Sternocleidomastoid (tissue), 1 donor: ENCODE data around the gene INSIG2.

DNA sequence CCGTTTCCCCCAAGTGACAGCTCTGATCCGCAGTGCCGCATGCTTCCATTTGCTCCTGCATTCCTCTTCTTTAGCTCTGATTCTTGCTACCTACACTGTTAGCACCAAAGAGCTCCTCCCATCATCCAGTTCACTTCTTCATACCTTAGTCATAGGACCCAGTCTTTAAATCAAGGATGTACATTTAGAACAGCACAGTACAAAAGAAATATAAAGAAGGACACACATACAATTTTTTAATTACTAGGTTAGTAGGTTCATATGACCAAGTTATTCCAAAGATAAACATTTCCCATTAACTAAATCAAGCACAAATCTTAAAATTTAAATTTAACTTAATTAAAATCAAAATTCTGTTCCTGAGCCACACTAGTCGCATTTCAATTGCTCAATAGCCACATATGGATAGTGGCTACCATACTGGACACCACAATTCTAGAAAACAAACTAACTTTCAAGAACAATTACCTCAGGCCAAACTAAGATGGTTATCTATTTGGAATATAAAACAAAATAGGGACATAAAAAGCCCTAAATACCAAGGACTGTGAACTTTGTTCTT lies 32.4 kb downstream of the CCDC93 start:
- PRO-cap = no peak

- PRO-cap = no peak
These were observed 622 bp downstream of the CCDC93 start for GRCh38 chr2:118013171-118013724.

DNA sequence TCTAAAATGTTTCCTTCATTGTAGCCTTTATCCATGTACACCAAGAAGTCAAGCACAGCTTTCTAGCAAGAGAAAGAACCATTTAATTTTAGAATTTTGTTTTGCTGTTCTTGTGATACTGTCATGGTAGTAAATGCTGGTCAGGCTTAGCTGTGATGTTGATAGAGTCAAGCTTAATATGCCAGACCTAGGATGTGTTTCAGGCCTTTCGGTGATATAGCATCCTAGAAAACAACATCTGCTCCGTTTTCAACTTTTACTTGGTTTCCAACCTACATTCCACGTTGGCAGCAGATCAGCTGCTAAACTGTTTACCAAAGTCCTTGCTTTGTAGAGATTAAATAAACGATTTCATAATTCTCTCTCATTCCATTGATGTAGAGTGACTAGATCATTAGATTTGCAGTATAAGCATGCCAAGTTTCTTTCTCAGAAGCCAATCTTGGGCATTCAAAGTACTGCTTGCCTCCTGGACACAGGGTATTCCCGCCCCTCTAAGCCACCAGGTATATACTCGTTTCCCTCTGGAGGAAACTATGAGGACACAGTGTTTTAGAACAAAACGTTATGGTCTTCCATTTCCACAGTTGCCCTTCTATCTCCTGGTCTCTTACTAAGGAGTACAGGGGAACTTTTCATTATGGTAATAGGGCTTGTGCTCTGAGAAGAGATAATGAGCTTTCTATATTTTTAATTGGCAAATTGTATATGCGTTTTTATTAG lies 10.6 kb upstream of the INSIG2 start:
- PRO-cap = no peak

DNA sequence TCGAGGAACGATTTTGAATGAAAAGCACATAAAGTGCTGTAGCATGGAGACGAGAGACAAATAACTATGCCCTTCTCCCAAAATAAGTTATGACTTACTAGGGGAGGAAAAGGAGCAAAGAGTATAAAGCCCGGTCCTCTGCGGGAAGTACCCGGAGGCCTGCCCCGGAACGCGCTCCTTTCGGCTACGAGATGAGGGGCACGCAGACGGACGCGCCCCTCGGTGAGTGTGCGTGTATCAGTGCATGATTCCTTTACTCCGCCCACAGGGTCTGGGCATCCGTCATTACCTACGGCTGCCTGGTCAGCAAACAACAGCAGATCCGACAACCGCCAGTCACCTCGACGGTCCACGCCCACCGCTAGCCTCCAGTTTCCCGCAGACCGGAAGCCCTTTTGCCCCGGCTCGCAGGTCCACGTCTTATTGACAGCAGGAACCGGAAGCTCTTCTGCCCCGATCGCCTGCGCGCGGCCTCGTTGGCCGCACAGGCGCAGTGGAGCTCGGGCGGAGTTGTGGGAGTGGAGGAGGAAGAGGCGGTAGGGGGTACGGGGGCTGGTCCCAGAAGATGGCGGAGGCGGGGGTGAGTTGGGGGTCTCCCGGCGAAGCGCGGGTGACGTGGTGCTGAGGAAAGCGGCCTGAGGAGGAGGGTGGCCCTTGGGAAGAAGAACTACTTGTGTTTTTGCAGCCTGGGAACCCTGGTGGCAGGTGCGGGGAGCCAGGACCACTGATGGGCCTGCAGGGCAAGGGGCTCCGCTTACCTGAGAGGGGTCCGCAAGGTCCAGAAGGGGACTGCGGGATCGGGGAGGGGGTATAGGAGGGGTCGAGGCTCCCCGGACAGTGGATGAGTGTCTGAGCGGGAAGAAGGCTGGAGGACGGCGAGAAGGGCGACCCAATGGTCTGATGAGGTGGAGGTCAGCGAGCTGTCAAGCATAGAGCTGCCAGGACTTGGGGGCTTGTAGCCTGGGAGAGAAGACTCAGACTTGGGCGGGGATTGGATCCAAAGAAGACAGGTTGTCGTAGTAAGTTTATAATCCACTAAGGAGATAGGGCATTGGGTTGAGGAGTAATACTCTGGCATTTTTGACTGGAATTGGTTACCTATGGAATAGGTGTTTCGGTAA lies at the start of gene INSIG2:
Gene INSIG2, plus strand, starts transcription at position 510 of the 1,121 bp plus-strand sequence.
- PRO-cap = bidirectional peak, plus-strand start at position 513 of the sequence, minus-strand start at position 397 of the sequence

GRCh38 chr2:118842741-118843667 lies 4.4 kb downstream of the EN1 start:
- PRO-cap = no peak

DNA sequence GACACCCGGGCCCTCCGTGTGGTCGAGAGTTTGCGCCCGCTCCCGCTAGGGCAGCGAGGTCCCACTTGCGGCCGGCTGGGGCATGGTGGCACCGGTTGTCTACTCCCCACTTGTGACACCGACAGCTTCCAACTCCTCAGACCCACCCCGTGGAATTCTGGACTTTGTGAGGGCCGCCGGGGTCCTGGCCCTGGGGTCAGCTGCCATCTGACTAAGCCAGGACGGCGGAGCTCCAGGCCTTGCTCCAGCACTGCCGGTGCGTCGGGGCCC lies 10.0 kb upstream of the EN1 start:
- PRO-cap = no peak

- PRO-cap = no peak
These were observed 28.2 kb upstream of the MARCO start for GRCh38 chr2:118913820-118914235.

DNA sequence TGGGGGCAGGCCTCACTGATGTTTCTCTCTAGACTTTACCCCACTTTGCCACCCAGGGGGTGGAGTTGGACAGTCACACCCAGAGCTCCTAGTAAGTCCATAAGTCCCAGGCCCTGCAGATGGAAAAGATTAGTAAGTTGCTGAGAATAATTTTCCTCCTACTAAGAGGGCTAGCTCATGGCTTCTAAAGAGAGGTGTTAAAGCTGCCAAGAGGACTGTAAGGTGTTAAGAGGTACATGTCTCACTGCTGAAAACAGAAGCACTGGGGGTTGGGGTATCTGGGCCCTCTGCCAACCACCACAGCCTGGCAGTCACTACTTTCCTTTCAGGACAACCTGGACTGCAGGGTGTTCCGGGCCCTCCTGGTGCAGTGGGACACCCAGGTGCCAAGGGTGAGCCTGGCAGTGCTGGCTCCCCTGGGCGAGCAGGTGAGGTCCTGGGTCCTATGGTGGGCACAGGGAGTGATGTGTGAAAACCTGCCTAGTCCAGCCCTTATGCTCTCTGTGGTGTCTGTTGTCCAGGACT lies 39.9 kb downstream of the MARCO start:
- PRO-cap = no peak

DNA sequence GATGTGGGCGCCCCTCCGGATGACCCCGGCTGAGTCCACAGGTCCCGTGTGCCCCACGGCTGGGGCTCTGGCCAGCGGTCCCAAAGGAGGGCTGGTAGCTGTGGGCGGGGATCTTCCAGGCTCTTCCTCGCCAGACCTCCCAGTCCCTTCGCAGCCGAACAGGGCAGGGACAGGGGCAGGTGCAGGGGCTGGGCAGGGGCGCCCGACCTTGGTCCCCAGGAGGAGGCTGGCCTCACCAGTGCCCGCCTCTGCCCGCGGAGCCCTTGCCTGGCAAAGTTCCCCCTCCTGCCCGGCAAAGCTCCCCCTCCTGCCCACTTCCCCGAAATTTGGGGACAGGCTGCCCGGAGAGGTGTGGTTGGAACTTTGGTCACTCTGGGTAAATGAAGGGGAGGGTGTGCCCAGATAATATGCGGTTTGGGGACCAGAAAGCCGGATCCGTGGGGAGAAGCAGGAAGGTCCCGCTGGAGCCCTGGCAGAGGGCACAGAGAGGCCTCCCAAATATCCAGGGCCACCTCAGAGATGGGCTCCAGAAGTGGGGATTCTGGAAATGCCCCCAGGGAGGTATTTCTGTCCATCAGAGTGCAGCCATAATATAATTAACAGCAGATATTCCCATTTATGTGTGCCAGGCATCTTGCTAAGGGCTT lies 674 bp downstream of the STEAP3 start:
- PRO-cap = no peak

DNA sequence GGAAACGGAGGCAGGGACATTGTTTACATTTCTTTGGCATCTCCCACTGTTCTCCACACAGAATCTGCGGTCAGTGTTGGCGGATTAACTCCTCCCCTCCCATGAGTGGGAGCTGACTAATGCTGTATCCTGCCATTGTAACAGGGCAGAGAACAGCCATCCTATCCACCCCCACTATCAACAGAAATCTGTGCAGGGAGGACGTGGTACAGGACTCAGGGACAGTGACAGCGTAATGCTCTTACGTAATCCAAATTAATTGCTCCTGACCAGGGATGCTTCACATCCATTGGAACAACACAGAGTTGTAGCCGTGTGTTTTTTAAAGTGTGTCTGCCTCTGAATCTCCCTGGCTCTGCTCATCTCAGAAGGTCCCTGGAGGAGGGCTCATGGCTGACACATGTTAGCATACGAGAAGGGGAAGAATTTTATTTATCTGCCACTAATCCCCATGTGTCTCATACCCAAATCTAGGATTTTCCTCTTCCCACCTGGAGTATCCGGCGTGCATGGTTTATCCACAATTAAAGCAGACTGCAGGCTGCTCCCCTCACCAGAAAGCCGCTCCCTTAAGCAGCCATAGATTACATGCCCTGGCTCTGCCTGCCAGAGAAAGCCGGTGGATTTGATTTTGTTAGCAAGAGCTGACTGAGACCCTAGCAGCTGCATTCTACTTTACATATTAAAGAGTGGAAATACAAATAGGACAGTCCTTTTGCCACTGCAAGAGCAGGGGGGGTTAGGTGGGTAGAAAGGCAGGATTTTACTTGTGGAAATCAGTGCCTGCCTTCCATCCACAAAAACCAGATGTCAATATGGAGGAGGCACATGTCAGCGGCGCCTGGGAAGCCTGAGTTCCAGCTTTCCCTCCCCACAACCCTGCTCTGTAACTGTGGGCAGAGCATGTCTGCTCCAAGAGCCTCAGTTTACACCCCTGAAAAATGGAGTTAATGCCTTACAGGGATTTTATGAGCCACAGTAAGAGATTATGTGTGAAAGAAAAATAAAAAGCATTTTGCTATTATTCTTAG lies 32.6 kb downstream of the STEAP3 start:
- PRO-cap = no peak

- PRO-cap = no peak
These were observed 70.3 kb downstream of the STEAP3 start for GRCh38 chr2:119293771-119294429.

- PRO-cap = no peak
These were observed 43.5 kb downstream of the SCTR start for GRCh38 chr2:119480739-119481200.

DNA sequence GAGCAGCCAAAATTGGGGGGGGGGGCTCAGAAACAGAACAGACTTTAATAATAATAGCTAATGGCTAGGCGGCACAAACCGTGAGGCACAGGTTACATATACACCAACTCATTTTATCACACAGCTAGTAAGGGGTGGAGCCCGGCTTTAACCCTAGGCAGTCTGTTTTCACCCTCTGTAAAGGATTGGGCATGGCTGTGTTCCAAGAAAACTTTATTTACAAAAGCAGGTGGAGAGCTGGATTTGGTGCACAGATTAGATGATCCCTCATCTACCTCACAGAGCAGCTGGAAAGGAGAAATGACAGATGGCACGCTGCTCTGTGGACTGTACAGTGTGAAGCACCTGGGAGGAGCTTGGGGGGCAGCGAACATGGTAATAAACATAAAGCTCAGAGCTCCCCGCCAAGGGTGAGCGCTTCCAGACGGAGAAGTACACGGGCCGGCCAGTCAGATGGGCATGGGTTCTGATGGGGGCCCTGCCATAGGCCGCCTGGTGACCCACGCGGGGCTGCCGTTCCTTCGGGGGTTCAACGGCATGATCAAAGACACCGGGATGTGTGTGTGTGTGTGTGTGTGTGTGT lies 952 bp upstream of the TMEM177 start:
- PRO-cap = no peak

DNA sequence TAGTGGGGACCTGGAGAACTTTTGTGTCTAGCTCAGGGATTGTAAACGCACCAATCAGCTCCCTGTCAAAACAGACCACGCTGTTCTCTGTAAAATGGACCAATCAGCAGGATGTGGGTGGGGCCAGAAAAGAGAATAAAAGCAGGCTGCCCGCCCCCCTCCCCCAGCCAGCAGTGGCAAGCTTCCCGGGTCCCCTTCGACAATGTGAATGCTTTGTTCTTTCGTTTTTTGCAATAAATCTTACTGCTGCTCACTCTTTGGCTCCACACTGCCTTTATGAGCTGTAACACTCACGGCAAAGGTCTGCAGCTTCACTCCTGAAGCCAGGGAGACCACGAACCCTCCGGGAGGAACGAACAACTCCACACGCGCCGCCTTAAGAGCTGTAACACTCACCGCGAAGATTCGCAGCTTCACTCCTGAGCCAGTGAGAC lies 15.2 kb upstream of the EPB41L5 start:
- PRO-cap = no peak

DNA sequence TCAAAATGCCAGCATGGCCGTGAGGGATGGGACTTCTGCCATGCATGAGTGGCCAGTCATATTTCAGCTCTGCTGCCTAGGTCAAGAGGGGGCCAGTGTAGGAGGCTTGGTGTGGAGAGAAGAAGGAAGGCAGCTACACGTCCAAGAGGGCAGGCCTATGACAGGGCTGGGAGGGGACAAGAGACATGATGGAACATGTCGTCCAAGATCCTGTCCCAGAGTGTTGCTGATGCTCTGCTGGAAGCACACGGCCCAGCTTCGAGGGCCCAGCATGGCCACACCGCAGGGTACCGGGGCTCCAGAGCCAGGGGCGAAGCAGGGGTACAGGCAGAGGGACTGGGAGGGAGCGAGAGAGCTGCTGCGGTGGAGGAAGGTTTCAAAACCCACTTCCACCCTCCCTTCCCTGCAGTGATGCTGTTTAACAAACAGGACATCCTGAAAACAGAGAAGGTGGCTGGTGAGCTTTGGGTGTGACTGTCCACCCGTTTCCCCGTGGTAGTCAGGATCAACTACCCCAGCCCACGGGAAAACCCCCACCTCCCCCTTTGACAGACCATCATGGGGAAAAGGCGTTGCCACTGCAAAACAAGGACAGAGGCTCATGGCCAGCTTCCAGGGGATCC lies 13.1 kb downstream of the TMEM185B start:
- PRO-cap = no peak

- PRO-cap = bidirectional peak, plus-strand start at chr2:120252958, minus-strand start at chr2:120252590
These were observed 355 bp upstream of the RALB start for GRCh38 chr2:120252244-120252750.

DNA sequence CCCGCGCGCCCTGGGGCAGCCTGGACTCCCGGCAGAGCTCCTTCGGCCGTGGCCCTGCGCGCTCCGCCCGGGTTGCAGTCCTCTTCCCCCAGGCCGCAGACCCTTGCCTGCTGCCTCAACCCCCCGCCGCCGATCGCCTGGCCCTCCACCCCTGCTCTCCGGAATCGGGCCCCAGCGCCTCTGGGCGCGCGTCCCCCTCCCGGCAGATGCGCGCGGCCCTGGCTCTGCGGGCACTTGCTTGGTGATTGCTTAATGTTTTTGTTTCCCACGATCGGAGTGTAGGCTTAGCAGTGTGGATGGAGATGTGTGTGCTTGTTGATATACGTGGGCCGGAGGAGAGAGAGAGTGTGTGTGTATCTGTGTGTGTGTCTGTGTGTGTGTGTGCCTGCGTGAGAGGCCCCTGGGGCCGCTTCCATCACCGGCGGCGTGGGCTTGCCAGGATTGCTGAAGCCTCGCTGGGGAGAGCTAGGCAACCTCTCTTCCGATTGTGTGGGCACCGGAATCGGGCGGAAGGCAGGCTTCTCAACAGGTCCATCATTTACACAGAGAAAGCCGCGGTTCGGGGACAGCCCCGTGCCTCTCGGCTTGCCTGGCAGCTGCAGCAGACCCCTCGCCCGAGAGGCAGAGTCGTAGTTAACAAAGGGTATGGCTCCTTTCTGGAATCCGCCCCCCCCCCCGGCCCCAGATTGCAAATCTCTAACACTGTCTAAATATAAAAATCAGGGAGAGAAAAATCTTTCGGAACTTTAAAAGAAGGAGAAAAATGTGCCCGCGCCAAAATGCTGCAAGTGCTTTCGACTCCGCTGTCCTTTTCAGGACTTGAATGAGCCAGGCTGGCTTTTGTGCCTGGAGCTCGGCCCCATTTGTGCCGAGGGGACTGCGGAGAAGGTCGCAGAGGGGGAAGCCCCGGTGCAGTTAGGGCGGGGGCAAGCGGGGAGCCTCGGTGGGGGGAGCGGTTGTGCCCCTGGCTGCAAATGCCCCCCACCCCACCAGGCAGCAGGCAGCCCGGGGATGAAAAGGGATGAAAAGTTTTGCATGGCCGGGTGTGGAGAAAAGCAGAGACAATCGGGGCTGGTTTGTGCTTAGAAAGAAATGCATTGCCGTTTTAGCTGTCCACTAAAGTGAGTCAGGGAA lies 1.2 kb downstream of the INHBB start:
- PRO-cap = no peak

GRCh38 chr2:120499951-120500626 lies 154.2 kb downstream of the INHBB start:
- PRO-cap = no peak

DNA sequence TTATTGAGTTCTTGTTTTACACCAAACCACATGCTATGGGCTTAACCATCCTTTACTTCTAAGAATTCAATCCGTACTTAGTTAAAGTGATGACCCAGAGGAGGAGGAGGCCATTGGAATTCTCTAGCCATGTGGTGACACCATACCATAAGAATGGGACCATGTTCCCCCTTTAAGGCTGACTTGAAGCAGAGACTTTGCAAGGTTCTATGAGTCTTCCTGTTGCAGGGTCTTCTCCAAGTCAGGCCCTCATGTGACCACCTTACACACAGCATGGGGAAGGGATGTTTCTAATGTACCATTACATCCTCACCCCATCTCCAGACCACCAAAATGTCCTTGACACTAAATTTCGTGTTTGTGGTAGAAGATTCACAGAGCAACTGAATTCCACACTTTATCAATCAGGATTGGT lies 47.7 kb upstream of the GLI2 start:
- PRO-cap = no peak

- PRO-cap = no peak
These were observed 760 bp upstream of the GLI2 start for GRCh38 chr2:120734851-120735365.